ENCODE measurements around the genes SLC16A2, MAGEE2 and LPAR4.

DNA sequence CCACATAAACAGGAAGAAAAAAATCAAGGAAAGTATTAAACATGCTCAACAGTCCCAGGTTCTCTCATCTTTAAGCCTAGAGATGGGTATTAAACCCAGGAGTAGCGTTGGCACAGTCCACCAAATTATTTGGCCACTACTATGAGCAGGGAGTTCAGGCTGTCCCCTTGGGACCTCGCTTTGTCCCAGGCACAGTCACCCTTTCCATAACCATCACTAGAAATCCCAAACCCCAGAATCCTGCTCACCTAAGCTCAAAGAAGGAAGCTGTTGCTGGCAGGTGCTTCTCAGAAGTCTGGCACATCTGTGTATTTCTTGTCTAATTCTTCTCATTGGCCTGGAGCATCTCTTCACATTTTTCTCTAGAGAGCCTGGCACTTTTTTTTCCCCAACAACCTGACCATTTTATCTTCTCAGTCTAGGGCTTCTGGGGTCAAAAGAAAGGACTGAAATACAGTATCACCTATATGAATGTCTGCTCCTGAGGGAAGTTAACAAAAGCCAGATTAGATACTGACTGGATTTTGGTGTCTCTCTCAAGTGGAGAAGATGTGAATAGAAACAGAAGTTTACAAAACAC is 263.0 kb downstream of the CHIC1 start:
- RRBS: no CpG with 5 or more reads among the region's 2 CpGs

DNA sequence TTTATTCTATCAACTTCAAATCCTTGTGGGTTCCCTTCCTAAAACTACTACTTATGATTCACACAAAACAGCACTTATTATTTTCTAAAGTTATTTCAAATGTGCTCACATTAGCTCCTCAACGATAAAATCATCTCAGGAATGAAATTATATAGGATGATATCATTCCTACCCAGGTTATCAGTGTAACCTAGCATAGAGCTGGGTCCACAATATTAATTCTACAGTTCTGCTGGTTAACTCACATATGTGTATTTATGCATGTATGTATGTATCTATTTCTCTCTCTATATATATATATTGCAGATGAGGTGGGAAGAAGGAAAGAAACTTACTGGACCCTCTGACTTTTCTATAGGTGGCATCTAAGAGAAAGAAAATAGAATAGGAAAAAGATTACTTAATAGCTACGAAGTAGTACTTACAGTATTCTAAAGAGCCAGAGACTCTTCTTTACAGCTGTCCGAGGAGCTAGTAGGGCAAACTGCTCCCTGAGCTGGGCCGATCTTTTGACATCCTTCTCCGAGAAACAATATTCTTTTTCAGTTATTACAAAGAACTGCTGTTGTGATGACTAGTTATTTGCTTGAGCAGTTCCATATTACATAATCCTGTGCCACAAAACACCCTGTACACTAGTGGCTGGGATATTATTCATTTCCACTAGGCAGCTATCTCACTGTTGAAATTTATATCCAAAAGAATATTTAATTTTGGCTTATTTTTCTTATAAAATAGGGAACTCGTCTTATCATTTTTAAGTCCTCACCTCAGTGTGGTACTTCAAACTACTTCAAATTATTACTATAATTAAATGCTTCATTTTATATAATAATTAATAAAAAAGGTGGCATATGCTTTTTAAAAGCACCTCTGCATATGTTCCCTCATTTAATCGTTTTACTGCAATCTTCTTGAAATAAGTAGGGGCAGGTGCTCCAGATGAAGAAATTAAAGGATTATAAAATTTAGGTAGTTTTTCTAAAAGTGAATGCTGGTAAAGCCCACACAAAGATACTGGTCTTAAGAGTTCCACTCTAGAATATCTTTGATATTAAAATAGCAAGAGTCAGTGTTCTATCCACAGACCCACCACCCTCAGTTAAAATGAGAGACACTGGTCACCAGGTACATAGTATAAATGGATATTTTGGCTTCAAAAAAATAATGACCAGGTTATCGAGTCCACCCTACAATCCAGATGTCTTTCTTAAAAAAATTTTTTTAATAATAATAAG is 278.4 kb downstream of the CHIC1 start:
- RRBS: no CpG with 5 or more reads among the region's 8 CpGs

DNA sequence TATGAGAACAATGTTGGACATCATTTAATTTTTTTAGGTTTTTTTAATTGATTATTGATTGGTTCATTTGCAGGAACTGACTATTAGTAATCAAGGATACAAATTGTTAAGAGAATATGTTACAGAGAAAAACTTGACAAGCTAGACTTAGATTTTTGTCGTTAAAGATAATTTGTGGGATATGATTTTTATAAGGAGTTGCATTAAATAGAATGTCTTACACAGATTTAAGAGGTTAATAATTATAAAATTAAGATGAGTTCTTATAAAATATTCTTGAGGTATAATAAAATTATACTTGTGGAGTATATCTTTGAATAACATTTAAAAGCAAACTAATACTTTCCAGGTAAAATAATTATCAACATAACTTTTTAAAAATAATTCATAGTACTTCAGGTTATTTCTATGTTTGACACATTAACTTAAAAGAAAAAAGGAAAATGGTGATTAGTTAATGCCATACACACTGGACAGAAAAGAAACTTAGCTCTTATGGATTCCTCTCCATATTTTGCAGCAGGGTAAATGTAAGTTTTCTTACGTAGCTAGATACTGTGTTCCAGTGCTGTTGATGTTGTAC is 356.5 kb upstream of the ZCCHC13 start:
- RRBS: no CpG with 5 or more reads among the region's 2 CpGs

DNA sequence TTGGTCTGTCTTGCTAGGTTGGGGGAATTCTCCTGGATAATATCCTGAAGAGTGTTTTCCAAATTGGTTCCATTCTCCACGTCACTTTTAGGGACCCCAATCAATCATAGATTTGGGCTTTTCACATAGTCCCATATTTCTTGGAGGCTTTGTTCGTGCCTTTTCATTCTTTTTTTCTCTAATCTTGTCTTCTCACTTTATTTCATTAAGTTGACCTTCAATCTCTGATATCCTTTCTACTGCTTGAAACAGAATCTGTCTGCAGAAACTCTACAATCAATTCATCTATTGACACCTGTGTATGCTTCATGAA is 258.9 kb upstream of the ZCCHC13 start:
- RRBS: no CpG with 5 or more reads among the region's 2 CpGs

GRCh38 chrX:74217150-74217770 is 86.7 kb upstream of the ZCCHC13 start:
- RRBS: no CpG with 5 or more reads among the region's 2 CpGs

- RRBS: no CpG with 5 or more reads among the region's 5 CpGs
These were observed 28.6 kb upstream of the ZCCHC13 start for GRCh38 chrX:74275258-74275855.

GRCh38 chrX:74421230-74421802 is at the start of gene SLC16A2:
TSS of gene SLC16A2 (plus strand) at chrX:74421493.
- RRBS: 32% methylated on average over 7 of the region's 33 CpGs

- RRBS: no CpG with 5 or more reads among the region's 1 CpG
These were observed 40.6 kb downstream of the MAGEE2 start for GRCh38 chrX:75744469-75744825.

DNA sequence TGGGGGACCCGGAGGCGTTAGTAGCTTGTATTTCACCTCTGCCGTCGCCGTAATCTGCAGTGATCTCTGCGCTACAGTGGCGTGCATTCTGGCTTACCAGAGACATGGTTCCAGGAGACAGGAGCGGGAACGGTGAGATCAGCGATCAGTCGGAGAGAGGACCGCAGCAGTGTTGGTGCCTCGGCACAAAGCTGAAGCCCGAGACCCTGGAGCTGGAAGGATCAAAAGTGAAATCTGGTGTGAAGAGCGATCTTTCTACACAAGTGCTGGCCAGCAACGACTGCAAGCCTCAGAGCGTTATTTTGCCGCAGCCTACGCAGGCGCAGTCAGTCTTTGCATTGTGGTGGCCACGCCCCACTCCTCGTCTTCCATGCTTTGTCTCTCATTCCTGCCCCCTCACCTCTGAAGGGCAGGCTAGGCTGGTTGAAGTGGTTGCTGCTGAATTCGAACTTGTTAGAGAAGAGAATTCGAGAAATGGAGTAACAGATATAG is at the start of gene MAGEE2:
Gene MAGEE2 (minus strand): TSS at position 309 of the 492 bp plus-strand sequence.
- RRBS: no CpG with 5 or more reads among the region's 24 CpGs

- RRBS: no CpG with 5 or more reads among the region's 2 CpGs
These were observed 151.7 kb downstream of the ATRX start for GRCh38 chrX:77634246-77634883.

GRCh38 chrX:77656335-77656779 is 129.7 kb downstream of the ATRX start:
- RRBS: no CpG with 5 or more reads among the region's 3 CpGs

DNA sequence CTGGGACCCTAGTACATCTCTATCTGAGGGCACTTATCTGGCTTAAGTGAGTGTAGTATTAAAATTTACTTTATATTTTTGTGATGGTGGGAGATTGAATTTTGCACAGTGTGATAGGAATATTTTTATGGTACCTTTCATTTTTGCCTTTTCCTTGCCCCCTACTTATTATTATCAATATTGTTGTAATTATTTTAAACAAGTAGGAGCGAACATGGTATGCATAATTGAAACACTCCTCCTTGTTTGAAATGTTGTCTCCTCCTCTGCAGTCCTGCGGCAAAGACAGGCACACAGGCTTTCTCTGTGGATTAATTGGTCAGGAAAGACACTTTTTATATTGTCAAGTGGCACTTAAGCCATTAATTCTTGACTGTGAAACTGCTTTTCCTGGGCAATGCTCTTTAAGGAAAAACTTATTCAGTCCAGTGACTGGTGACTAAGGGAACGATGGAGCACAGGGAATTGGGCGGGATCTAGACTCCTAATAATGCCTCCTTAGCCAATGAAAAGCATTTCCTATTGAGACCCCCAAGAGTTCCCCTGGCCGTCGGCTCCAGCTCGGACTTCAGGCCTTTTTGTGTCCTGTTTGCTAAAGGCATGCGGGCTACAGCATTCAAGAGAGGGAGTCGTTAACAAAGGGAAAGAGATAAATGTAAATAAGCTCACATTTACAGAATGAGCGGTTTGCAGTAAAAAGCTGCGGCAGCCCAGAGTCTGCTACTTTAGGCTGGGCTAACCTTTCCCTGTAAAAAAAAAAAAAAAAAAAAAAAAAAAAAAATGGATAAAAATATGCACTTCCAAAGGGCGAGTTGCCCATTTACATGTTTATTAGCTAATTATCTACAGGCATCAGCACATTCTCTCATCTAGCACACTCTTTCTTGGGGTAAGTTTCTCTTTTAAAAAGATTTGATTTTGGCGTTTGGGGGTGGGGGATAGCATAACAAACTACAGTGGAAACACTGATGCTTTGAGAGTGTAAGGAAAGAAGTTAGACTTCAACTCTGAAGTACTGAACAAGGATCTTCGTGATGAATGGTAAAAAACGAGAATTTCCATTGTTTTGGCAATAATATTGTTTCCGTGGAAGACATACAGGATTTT is at the start of gene LPAR4:
Gene LPAR4 (plus strand): TSS at position 575 of the 1,107 bp plus-strand sequence.
- RRBS: no CpG with 5 or more reads among the region's 16 CpGs

GRCh38 chrX:79952781-79953193 is 61.8 kb upstream of the TBX22 start:
- RRBS: no CpG with 5 or more reads among the region's 2 CpGs

- RRBS: no CpG with 5 or more reads among the region's 3 CpGs
These were observed 83.4 kb downstream of the HMGN5 start for GRCh38 chrX:81118260-81118678.